ENCODE data around the genes RNF166 and TRAPPC2L.

DNA sequence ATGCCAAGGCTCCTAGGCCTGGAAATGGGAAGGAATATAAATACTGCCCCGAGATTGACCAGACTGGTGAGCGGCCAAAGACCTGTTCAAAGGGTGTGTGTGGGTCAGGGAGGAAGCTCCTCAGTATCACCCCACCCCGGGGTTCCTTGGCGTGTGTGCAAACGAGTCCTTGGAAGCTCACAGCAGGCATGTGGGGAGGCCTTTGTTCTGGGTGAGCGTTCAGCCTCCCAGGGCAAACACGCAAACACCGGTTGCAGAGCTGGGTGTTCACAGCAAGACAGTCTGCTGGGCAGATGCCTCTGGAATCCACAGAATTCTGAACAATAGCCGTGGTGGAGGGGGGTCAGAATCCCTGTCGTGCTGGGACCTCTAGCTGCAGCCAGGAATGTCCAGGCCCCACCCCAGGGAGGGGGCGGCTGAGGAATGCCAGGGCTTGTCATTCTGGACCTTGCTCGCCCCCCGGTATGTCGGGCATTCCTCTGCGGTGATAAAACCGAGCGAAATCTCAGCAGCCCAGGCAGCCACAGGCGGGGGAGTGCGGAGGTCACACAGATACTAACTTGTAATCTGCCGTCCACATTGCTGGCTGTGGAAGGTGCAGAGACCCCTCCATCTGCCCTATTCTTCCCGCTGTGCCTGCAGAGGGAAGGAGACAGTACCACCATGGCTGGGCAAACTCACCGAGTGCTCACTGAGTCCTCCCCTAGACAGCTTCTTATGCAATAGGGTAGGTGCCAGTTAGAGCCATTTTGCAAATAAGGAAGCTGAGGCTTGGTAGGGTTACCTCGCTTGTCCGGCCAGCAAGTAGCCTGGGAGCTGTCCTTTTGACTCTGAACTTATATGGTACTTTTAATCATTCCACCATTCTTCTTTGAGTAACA is 1.3 kb upstream of the SLC7A5 start:
- RRBS: no CpG with 5 or more reads among the region's 24 CpGs

DNA sequence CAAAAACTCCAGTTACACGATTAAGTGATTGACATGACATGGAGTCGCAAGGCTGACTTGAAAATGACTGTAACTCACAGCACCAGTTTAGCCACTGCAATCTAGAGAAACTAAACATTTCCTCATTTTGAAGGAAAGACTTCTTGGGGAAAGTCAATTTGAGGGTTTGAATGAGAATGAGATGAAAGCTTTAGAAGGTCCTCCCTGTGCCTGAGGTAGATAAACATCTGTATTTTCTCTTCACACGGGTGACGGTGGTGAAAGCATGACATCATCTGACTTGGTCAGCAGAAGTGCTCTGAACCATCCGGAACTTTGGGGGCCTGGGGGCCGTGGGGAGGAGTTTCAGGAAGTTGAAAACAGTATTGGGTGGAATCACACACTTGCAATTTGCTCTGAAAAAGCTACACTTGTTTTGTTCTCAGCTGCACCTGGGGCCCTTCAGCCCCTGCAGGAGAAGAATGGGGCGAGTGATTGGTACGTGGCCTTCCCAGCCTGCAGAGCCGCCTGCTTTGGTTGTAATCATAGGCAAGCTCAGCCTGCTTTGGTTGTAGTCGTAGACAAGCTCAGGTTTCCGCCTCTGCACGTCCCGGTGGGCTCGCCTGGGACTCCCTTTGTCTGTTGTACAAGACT is 5.0 kb downstream of the BANP start:
- RRBS: no CpG with 5 or more reads among the region's 14 CpGs

DNA sequence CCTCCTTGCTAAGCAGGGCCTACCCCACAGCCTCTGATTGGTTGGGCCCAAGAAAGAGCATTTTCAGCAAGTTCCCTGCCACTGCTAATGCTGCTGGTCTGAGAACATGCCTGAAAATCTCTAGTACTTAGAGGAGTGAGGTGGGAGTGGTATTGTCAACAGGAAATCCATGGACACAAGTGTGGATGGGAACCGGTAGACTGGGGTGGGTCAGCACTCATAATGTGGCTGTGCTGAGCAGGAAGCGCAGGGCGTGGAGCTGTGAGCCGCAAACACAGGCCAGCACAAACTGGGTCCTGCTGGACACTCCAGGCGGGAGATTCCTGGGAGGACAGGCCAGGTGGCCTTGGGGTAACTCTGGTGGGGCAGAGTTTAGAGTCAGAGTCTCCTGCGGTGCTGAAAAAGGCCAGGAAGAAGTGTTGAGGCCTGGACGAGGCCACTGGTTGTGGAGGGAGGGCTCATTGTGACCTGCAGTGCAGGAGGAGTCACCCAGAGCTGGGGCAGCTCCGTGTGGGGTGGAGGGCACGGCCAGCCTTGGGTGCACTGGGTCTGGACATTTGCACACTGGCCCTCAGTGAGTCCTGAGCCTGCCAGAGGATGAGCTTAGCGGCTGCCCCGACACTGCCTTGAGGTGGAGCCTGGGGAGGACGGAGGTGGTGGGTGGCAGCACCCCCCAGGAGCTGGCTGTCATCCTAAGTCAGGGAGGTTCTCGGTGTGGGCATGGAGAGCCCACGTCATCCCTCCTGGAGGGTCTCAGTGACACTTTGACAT is 62.7 kb downstream of the BANP start:
- RRBS: no CpG with 5 or more reads among the region's 14 CpGs

DNA sequence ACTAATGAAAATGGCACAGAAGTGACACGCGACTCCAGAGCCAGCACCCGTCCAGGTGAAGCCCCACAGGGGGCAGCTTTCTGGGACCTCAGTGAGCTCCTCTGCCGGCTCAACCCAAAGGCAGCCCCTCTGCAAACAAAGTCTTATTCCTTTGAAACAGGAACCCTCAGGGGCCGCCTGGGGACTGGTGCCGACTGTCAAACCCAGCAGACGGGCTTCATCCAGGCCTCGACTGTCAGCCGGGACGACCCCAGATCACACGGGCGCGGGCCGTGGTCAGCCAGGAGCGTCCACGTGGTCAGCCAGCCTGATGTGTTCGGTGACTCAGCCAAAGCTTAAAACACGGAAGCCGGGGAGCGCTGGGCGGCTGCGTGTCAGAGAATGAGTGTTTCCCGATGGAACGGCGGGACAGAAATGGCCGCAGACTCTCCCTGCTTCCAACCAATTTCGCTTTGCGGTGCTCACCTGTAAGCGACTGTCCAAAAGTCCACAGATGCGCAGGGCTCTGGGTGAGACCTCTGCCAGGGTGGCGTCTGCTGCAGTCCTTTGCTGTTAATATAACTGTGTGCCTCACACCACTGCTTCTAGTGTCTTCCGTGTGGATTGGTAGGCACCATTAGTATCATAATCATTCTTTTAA is 199.9 kb downstream of the BANP start:
- RRBS: no CpG with 5 or more reads among the region's 32 CpGs

- RRBS: no CpG with 5 or more reads among the region's 8 CpGs
Observed at GRCh38 chr16:88238514-88239225, 144.1 kb upstream of the ZNF469 start.

DNA sequence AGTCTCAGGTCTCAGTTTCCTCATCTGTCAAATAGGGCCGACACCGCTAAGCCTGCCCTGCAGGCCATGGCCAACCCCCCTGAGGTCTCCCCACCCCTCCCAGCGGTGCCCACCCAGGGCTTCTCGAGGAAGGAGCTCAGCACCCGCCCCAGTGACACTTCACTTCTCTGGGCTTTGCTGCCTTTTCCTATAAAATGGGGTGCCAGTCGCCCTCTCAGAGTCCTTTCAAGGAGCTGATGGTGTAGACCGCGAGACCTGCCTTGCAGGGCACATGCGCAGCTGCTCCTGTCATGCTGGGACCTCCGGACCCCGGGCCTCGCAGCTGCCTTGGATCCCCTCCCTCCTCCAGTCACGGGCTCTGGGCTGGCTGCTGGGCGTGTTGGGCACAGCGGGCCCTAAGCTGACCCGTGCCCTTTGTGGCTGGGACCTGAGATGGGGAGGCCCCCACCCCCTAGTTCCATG is 14.3 kb downstream of the ZFPM1 start:
- RRBS: no CpG with 5 or more reads among the region's 16 CpGs

- RRBS: 98% methylated on average over 2 of the region's 19 CpGs
Observed at GRCh38 chr16:88484803-88485241, 31.7 kb downstream of the ZFPM1 start.

- RRBS: over 99% methylated on average over 4 of the region's 41 CpGs
Observed at GRCh38 chr16:88576829-88578039, 7.0 kb downstream of the ZC3H18 start.

DNA sequence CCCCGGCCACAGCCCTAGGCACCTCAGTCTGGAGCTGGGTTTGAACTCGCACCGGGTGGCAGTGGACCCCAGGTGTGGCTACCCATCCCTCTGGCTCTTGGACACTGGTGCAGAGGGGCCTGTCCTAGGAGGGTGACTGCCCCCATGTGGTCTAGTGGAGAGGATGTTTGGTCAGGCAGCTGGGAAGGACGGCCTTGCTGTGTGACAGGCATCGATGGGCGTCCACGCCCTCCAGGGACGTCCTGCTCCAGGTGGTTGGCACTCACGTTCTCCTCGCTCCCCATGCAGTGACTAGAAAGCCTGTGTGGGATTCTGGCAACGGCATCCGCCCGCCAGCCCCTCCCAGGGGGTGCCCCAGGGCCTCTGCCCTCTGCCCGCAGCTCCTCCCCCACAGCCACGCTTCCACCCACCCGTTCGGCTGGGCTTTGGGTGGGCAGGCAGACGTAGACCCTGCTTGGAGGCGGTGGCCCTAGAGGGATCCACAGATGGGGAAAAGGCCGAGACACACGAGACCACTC is 4.8 kb upstream of the IL17C start:
- RRBS: 74% methylated on average over 3 of the region's 21 CpGs

DNA sequence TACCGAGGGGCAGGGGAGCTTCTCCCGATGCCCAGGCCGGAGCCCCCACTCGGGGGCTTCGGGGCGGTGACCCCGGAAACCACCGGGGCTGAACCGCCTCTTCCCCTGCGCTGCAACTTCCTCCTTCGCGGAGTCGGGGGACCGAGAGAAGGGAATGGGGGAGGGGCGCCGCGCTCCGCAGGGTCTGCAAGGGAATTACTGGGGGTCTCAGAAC is 389 bp downstream of the CYBA start:
- RRBS: 2% methylated on average over 4 of the region's 18 CpGs

- RRBS: no CpG with 5 or more reads among the region's 28 CpGs
Observed at GRCh38 chr16:88687775-88688731, 1.7 kb upstream of the SNAI3 start.

- RRBS: no CpG with 5 or more reads among the region's 25 CpGs
Observed at GRCh38 chr16:88695469-88696652, 9.6 kb upstream of the SNAI3 start.

DNA sequence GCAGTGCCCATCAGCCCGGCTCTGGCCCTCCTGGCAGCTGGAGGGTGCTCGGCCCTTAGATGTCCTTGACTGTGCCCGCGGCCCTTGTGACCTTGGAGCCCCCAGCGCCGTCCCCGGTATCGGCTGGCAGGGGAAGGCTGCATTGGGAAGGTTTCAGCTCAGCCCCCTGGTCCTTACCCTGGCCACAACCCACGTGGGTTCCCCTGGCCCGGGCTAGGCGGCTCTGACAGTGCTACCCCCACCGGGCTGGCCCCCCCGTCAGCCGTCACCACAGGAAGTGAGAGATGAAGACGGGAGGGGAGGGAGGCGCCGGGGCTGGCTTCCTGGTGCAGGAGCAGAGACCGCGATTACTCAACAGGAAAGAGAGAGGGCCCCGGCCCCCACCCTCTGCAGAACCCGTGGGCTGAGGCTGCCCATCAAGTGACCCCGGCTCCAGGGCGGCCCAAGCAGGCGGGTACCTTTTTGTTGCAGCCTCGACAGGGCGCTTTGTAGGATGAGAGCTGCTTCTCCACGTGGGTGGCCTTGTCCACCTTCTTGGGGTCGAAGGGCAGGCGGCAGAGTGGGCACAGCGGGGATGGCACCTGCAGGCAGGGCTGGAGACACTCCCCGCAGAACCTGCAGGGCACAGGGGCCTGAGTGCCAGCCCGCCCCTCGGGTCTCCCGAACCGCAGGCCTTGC is 5.3 kb downstream of the RNF166 start:
- RRBS: 2% methylated on average over 17 of the region's 35 CpGs

DNA sequence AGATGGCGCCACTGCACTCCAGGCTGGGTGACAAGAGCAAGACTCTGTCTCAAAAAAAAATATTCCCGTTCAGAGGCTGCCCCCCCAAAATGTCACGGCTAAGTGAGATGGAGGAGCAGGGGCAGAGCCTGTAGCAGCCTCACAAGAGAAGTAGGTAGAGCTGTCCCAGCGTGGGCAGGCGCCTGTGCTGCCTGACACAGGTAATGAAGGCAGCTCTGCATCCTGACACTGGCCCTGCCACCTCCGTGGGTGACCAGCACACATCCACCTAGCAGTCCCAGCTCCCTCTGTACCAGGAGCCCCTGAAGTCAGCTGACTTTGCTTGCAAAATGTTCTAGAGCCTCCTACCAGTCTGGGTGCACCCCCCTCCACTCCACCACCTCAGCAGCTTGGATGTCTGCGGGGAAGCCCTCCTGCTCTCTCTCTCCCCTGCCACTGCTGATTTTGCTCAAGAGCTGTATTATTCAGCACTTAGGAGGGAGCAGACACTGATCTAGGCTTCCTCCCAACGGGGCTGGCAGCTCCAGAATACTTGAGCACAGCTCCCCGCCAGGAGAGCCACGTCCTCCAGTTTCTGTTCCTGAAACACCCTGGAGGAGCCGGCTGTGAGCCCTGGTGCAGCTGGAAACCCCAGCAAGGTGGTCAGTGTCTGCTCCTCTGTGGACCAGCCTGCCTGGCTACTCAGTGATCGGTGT is 1.1 kb downstream of the RNF166 start:
- RRBS: no CpG with 5 or more reads among the region's 12 CpGs

DNA sequence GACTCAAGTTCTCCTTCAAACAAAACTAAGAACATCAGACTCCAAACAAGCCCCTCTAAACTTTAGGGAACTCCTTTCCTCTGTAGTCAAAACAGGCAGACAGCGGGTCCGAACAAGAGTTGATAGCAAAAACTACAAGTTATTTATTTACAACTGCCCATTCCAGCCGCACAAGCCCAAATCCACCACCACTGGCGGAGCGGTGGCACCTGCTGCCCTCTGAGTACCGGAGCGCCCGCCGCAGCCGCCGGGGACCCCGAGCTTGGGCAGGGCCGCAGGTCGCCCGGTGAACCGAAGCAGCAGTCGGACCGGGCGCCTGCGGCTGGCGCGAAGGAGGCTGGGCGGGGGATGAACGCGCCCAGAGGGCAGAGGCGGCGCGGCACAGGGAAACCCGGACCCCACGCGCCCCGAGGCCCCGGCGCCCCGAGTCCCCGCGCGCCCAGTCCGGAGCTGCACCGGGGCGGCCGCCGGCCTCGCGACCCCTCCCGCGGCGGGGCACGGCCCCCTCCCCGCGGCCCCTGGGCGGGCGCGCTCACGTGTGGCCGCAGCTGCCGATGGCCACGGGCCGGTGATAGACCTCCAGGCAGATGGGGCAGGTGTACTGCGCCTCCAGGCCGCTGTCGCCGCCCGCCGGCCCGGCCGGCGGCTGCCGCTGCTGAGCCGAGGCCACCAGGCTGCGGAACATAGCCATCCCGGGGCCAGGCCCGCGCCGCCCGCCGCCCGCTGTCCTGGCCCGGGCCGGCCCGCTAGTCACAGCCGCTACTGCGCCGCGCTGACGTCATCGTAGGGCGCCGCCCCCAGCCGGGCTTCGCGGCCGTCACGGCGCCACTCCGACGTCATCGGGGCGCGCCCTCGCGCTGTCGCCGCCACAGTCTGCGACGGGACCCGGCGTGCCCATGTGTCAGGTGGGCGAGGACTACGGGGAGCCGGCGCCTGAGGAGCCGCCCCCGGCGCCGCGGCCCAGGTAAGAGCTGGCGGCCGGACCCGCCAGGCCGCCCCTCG is at the start of gene RNF166:
TSS of gene RNF166 (minus strand) at position 774 of the 1,002 bp plus-strand sequence.
- RRBS: 1% methylated on average over 74 of the region's 122 CpGs

DNA sequence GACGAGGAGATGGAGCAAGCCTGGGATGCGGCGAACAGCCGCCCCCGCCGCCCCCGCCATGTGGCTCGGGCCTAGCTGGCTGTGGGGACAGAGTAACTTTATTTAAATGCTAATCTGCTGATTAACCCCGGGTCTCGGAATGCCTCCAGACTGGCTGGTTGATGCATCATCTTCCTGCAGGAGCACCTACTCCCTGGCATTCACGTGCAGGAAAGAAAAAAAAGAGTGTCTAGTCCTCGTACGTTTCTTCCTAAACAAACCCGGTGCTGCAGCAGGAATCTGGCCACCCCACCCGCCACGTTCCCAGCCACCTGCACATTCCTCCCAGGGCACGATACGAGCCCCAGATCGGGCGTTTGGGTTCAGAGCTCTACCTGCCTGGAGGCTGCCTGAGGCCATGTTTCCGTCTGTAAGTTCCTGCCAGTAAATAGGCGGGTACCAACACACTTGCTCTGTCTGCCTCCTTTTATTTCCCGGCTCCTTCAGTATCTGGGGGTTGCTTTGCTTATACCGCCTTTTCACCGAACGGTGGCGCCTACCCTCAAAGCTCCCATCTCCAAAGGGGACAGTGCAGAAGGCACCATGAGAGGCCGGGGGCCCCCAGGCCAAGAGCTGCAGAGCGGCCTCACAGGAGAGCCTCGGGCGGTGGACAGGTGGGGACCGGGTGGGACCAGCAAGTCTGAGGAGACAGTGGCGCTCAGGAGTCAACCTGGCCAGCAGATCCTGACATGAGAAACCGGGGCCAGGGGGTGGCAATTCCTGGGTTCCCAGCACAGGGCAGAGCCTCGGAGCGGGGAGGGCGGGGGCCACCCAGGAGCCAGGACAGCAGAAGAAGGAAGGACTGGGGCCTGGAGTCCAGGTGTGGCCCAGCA is 29.6 kb downstream of the PIEZO1 start:
- RRBS: 98% methylated on average over 7 of the region's 37 CpGs

DNA sequence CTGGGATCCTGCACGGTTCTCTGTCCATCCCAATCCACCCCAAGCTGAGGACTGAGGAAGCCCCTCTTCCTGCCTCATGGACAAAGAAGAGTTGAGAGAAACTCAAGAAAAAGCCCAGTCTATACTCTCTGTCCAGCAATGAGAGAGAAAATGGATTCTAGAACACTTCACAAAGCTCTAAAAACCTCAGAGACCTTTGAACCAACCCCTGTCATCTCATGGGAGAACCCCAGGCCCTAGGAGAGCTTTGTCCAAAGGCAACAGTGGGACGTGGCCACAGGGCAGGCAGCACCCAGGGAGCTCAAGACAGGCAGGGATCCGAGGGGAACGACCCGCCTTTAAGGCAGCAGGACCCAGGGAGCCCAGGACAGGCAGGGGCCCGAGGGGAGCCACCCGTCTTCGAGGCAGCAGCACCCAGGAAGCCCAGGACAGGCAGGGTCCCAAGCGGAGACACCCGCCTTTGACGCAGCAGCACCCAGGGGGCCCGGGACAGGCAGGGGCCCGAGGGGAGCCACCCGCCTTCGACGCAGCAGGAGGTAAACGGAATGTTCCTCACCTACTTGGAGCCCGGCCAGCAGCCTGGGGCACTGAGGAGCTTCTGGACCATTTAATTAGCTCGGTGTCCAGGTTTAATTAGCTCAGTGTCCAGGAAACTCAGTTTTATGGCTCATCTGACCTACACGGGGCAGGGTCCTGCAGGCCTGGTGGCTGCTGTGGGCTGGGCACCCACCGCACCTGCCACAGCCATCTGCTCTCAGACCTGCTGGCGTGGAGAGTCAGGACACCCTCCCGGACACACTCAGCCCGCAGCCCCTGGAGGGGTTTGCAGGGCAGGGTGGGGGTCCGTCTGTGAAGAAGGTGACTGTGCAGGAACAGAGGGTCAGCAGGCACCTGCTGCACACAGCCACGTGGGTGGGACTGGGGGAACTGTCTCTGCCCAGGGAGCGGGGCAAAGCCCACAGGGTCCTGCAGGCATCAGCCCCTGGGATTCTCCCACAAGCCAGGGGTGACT is 24.5 kb downstream of the PIEZO1 start:
- RRBS: 97% methylated on average over 3 of the region's 27 CpGs

GRCh38 chr16:88789630-88790142 is 4.7 kb upstream of the PIEZO1 start:
- RRBS: no CpG with 5 or more reads among the region's 10 CpGs

GRCh38 chr16:88856659-88857637 is at the start of gene TRAPPC2L:
Gene TRAPPC2L (plus strand): TSS chr16:88857127.
- RRBS: under 1% methylated on average over 10 of the region's 103 CpGs

GRCh38 chr16:88896285-88897071 is 30.0 kb upstream of the PABPN1L start:
- RRBS: 96% methylated on average over 16 of the region's 54 CpGs